Endodermal cell (in vitro differentiated cells): Measurements from ENCODE around the genes GPR142, GPRC5C and CD300A.

GRCh38 chr17:74367200-74367715 is at the start of gene GPR142:
GPR142 (plus strand) TSS chr17:74367506.
- PRO-cap: no peak

- PRO-cap: no peak
Measured at GRCh38 chr17:74426395-74426814, 5.5 kb upstream of the GPRC5C start.

- PRO-cap: no peak
Measured at GRCh38 chr17:74427411-74427946, 4.4 kb upstream of the GPRC5C start.

DNA sequence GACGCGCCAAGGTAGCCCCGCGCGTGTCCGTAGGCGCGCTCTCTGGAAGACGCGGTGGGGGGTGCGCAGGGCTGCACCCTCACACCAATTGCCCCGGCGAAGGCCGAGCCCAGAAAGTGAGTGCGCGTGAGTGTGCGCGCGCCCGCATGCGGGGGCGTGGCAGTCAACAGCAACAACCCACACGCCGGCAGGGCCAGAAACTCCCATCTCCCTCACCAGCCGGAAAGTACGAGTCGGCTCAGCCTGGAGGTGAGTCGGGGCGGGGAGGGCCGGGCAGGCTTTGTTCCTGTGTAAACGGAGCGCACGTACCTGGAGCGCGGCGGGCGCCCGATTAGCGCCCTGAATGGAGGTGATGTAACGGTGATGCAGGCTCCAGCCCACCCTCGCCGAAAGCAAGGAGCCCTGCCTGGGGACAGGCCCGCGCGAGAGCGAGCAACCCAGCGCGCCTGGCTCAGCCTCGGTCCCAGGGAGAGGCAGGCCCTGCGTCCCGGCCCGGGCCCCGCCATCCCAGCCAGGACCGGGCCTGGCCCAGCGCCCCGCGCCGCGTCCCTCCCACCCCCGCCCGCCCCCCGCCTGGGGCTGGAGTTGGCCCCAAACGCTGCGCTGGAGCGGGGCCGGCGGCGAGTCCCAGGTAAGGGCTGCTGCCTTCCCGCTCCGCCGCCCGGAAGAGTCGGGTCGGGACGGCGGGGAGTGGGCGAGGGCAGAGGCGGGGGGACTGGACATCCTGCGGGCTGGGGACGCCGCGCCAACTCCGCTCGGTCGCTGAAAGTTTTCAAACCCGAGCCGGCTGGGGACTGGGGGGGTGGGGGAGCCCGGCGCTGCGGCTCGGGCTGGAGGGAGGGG is at the start of gene GPRC5C:
Gene GPRC5C (plus strand): TSS at position 196 of the 843 bp plus-strand sequence.
- PRO-cap: bidirectional peak, plus-strand start at position 337 of the sequence, minus-strand start outside the sequence; bidirectional peak, plus-strand start at position 703 of the sequence, minus-strand start at position 753 of the sequence

GRCh38 chr17:74432736-74432979 is 770 bp downstream of the GPRC5C start:
- PRO-cap: no peak

DNA sequence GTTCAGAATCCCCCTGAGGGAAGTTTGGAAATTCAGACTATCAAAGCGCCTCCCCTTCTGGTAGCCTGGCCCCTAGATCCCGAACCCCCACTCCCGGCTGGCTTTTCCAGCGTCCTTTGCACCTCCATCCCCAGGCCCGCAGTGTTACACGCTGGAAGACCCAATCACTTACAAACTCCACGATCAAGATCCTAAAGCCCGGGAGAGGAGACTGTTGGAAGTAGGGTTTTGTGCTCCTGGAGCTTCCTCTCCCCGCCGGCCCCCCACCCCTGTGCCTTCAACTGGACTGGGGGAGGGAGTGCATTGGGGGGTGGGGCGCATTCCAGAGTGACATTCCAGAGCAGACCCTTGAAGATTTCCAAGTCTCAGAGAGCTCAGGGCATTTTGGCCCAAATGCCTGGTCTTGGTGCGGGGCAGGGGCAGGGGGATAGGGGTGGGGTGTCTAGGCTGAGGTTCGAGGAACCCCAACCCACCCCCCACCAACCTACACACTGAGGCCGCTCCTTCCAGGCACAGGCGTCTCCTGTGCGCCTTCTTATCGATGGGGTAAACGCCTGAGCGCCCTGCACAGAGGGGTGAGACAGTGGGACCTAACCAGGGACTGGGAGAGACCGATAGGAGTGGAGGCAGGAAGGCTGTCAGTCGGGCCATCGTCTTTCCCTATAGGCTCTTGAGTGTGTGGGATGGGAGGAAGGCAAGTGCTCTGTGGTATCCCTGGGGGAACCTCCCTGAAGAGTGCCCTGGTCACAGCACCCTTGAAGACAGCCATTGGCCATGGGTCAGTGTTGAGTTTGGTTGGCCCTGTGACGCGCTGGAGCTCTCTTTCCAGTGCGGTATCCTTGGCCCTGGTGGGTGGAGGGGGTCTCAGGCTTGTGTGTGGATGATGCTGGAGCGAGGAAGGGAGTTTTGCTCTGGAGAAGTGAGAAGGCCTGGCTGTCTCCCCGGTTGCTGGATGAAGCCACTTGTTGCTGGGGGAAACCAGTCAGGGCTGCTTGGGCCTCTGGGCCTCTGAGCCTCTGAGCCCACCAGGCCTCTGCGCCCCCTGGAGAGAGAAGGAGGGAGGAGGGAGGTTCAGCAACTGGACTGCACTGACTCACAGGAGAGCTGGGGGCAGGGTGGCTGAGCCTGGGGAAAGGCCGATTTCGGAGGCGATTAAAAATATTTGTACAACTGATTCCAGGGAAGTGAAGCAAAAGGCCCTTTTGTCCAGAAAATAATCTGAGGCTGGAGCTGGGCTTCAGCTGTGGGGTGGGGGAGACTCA is 1.5 kb downstream of the GPRC5C start:
- PRO-cap: bidirectional peak, plus-strand start at position 351 of the sequence, minus-strand start at position 273 of the sequence; bidirectional peak, plus-strand start at position 826 of the sequence, minus-strand start at position 592 of the sequence

- PRO-cap: no peak
Measured at GRCh38 chr17:74444622-74444844, 12.6 kb downstream of the GPRC5C start.

- PRO-cap: no peak
Measured at GRCh38 chr17:74451153-74451641, 15.2 kb upstream of the CD300A start.

GRCh38 chr17:74465916-74467145 is at the start of gene CD300A:
CD300A (plus strand) TSS chr17:74466634.
- PRO-cap: no peak

GRCh38 chr17:74532057-74532766 is 937 bp upstream of the CD300LB start:
- PRO-cap: no peak

DNA sequence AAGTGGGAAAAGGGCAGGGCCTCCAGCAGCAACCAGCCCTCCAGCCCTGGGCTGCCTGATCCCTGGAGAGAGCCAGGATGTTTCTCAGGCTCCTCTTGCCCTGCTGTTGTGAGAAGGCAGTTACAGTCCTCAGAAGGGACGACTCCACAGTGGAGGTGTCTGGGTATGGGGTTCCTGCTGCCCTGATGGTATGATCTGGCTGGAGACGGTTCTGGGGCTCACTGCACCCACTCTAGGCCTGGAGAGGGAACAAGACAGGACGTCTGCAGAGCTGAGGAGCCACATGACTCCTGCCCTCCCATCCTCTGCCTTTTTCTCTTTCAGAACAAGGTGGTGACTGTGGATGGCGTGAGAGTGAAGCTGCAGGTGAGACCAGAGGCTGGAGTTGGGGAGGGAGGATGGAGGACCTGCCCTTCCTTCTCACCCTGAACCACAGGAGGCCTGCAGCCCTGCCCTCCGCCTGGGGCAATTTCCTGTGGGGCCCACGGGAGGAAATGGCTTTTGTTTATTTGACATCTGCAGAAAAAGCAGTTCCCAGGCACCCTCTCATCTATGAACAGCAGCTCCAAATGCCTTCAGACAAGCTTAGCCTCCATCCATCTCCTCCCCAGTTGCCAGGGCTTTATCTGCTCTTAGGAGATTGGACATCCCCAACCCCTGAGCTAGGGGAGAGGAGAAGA is 5.0 kb downstream of the RAB37 start:
- PRO-cap: no peak

- PRO-cap: no peak
Measured at GRCh38 chr17:74772618-74773270, 3.4 kb downstream of the NAT9 start.

DNA sequence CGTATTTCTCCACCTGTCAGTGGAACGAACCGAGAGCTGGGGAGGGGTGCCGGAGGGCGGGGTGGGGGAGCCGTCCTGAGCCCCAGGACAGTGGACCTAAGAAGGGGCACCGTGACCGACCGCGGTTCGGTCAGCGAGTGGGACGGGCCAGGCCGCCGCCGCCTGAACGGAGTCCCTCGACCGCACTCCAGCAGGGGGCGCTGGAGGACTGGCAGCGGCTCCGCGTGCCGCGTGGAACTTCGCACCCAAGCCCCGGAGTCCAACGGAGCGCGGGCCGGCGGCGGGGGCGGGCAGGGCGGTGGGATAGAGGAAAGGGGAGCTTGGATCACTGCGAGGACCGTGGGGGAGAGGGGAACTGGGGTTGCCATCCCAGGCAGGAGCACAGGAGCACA is 440 bp upstream of the USH1G start:
- PRO-cap: no peak

DNA sequence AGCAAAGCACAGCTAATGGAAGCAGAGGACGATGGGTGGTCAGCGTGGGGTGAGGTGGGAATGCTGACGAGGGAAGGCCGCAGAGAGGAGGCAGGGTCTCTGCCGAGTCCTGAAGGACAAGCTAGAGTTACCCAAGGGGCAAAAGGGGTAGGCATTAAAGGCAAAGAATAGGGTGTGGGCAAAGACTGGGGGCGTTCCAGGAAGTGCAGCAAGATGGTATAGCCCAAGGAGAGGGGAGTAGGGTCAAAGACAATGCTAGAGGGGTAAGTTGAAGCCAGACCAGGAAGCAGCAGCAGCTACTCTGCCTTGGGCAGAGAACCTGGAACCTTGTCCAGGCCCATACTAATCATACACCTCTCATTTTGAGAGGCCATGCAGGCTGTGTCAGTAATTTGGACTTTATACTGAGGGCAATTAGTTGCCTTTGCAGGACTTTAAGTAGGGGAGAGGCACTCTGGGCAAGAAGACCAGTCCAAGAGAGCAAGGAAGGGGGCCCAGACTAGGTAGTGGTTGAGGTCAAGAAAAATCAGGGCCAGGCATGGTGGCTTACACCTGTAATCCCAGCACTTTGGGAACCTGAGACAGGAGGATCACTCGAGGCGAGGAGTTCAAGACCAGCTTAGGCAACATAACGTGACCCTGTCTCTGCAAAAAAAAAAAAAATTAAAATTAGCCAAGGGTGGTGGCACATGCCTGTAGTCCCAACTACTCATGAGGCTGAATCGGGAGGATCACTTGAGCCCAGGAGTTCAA is 2.8 kb downstream of the OTOP3 start:
- PRO-cap: no peak

DNA sequence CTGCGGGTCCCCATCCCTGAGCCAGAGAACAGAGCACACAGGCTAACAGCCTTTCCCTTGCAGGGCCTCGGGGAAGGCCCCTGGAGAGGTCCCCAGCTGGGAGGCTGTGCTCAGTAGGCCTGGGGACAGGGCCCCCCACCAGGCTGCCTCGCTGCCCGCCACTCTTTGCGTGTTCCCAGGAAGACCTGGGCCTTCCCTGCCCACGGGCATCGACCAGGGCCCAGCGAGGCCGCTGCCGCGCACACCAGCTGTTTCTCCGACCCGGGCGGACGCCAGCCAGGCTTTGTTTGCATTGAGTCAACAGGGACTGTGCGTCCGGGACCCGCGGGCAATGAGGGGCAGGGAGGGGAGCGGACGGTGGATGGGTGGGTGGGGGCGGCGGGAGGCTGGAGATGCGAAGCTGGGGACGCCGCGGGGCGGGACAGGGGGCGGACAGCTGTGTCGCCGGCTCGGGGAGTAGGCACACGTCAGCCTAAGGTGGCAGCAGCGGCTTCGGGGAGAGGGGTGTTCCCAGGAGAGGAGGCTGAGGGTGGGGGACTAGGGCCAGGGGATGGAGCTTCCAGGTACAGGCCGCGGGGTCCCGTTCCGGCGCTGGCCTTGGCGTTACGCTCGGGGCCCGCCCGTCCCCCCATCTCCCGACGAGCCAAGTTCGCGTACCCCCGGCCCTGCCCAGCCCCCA is 550 bp downstream of the HID1 start:
- PRO-cap: no peak

- PRO-cap: no peak
Measured at GRCh38 chr17:75010833-75011467, 1.5 kb upstream of the MRPL58 start.

DNA sequence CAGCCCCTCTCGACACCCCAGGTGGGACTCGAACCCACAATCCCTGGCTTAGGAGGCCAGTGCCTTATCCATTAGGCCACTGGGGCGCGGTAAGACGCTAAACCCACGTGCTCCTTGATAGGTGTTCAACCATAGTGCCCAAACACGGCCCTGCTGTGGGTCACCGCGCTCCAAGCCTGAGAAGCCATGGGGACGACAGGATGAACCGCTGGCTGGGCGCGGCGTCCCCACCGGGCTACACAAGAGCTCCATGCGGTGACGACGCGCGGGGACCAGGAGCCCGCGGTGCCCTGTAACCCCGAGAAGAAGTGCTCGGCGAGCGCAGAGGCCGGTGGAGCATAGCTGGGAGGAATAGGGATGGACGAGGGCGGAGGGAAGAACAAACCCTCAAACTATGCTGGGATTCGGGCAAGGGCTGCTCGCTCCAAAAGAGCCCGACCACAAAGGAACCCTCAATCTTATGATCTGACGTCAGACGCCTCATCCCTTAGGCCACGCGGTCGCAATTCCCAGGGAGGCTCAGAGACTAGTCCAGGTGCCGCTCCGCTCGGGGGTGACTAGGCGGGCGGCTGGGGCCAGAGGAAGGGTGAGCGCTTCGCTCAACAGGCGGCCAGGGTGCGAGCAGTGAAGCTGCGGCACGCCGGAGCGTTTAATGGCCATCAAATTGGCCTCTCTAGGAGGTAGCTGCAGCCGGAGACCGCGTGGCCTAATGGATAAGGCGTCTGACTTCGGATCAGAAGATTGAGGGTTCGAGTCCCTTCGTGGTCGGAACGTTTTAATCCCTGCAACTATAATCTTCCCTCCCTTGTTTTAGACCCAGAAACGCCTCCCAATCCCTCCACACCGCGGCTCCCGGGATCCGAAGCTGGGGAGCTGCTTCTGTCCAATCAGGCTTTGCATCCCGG is 12.1 kb downstream of the ATP5PD start:
- PRO-cap: bidirectional peak, plus-strand start at position 179 of the sequence, minus-strand start at position 91 of the sequence; bidirectional peak, plus-strand start at position 339 of the sequence, minus-strand start at position 381 of the sequence; bidirectional peak, plus-strand start at position 689 of the sequence, minus-strand start at position 462 of the sequence

GRCh38 chr17:75076958-75077295 is 10.8 kb upstream of the SLC16A5 start:
- PRO-cap: no peak

DNA sequence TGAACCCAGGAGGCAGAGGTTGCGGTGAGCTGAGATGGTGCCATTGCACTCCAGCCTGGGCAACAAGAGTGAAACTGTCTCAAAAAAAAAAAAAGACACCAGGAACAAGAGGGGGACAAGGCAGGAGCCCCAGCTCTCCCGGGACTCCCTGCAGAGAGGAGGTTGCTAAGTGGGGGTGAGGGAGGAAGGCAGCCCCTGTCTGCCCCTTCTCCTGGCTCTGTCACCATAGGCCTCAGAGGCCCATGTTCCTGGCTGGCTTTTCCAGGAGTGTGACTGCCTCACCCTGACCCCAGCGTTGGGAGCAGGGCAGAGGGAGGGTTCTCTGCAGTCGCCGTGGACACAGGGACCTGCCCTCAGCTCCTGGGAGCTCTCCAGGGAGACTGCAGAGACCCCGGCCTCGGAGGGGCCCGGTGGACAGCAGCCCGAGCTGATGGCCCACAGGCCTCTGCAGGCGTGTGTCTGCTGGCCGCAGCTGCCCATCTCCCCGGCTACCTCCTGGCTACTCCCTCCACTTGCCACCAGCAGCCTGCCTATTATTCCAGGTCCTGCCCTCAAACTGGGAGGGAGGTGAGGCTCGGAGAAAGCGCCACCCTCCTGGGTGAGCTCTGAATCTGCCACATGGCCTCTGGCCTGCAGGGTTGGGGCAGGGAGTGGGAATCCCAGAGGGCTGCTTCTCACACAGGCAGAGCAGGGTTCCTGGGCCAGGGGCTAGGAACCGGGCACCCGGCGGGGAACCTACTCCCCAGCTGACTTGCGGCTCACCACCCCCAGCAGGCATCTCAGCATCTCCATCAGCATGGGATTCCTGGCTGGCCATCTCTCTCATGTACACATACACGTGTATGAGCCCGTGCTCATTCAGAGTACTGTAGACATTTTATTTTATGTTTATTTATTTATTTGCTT is 7.1 kb downstream of the SLC16A5 start:
- PRO-cap: no peak

DNA sequence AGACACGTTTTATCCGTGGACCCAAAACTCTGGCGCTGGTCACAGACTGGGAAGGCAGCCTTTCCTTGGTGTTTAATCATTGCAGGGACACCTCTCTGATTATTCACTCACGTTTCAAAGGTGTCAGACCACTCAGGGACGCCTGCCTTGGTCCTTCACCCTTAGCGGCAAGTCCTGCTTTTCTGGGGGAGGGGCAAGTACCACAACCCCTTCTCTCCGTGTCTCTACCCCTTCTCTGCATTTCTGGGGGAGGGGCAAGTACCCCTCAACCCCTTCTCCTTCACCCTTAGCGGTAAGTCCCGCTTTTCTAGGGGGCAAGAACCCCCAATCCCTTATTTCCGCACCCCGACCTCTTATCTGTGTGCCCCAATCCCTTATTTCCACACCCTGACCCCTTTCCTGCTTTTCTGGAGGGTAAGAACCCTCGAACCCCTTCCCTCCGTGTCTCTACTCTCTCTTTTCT is 8.0 kb downstream of the GGA3 start:
- PRO-cap: no peak